Urinary bladder (tissue), 3 donors: ENCODE data around the genes GOLM1 and C9orf153.

- PRO-cap, result bidirectional peak, plus-strand start at chr9:85941182, minus-strand start at chr9:85940833
- RAMPAGE, long total RNA, result no peak
Measured at GRCh38 chr9:85940673-85940976, 321 bp upstream of the NAA35 start.

GRCh38 chr9:86023949-86024645, 75.3 kb downstream of the GOLM1 start:
- PRO-cap, result no peak
- RAMPAGE, long total RNA, result no peak

DNA sequence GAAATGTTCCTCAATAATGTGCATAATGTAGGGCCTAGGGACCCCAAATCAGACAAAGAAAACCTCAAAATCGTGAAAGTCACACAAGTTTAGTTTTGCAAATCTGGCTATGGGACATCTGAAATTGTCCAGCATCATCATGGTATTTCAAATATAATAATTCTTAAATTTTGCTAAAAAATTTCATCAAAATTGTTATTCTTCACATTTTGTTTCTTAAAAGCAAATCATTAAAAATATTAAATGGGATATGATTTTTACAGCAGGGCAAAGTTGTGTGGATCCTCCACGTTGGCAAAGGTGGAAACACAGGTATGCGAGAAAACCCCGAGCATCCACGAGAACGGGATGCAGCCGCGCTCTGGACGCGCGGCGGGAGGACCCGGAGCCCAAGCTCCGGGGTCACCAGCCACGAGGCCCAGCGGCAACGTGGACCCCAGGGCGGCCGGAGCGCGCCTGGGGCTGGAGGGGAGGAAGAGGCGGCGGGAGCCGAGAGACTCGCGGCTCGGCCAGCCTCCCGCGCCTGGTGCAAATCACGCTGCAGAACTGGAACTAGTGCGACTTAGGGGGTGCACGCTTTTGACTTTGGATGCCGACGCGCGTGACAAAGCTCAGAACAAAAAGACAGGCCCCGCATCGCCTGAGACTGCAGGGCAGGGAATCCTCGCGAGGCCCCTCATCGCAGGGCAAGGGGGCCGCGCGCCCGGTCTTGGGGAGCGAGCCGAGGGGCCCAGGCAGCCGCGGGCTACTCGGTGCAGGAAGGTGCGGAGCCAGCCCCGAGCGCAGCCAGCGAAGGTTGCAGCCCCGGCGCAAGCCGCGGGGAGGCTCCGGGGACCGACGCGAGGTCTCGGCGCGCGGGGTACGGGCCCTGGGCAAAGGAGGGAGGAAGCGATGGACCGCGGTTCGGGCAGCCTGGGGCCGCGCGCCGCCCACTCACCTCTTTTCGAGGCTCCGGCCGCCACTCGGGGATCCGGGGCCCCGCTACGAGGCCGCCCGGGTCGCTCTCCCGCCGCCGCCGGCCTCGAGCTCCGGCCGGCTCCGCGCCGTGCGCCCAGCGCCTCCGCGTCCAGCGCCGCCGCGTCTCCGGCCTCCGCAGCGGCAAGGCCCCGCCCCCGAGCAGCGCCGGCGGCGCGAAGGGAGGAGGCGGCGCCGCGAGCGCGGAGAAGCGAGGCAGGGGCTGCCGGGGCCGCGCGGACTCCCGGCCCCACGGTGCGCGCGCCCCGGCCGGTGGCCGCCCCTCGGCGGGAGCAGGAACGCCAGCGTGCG, at the start of gene GOLM1:
TSS of gene GOLM1 (minus strand) at position 1,085 of the 1,266 bp plus-strand sequence.
- PRO-cap, result bidirectional peak, plus-strand start at position 1,161 of the sequence, minus-strand start at position 1,020 of the sequence
- RAMPAGE, long total RNA, result no peak

GRCh38 chr9:86259538-86259947, at the start of gene C9orf153:
Gene C9orf153, minus strand, starts transcription at chr9:86259657.
- PRO-cap, result no peak
- RAMPAGE, long total RNA, result no peak

DNA sequence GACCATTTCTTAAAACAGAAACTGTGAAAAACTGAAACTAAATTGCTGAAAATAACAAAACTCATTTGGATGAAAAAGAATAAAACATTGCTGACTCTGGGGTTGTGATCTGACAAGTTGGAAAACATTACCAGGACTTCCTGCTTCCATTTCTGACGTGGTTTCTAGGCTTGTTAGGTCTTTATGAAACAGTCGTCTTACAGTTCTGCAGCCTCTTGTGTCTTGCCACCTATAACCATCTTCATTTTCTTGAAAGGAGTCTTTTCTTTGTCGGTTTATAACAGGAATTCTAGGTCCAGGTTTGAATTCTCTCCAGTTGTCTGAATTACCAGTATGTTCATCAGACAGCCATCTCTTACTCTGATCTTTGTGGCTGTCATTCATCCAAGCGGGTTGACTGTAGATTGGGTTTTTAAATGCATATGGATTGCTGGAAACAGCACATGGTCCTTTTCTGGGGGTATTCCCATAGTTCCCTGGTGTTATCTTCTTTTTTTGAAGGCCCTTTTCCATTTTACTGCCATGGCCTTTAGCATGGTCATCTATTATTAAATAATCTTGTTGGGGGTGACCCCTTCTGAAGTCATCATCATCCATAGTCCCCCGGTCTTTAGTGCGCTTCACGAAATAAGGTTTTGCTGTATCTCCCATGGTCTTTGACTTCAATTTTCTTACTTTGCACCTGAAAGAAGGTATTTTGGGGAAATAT, 1.5 kb downstream of the TUT7 start:
- PRO-cap, result no peak
- RAMPAGE, long total RNA, result no peak

DNA sequence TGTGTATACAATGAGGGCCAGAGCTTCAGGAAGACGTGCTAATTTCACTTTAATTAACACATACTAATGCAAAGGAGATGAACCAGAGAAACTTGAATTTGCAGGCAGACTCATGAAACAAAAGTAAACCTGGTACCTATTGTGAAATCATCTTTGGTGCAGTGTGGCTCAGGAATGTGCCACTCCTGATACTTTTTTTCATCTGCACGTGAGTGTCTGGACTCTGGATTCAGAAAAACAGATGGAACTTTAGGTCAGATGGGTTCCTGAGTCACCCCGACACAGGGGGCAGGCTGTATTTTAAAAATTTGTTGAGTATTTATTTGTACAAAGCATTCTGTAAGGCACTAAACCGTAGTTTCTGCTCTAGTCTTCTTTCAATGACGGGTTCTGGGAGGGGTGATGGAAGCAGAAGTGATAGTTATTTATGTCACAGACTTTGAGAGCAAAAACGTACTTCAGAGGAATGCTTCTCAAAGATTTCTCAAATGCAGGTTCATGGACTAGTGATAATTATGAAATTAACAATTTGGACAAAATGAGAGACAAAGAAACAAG, 52.2 kb upstream of the TUT7 start:
- PRO-cap, result no peak
- RAMPAGE, long total RNA, result no peak

- PRO-cap, result unidirectional peak, plus-strand start at chr9:86507548
- RAMPAGE, long total RNA, result no peak
Measured at GRCh38 chr9:86507484-86507706, 153.2 kb upstream of the TUT7 start.

DNA sequence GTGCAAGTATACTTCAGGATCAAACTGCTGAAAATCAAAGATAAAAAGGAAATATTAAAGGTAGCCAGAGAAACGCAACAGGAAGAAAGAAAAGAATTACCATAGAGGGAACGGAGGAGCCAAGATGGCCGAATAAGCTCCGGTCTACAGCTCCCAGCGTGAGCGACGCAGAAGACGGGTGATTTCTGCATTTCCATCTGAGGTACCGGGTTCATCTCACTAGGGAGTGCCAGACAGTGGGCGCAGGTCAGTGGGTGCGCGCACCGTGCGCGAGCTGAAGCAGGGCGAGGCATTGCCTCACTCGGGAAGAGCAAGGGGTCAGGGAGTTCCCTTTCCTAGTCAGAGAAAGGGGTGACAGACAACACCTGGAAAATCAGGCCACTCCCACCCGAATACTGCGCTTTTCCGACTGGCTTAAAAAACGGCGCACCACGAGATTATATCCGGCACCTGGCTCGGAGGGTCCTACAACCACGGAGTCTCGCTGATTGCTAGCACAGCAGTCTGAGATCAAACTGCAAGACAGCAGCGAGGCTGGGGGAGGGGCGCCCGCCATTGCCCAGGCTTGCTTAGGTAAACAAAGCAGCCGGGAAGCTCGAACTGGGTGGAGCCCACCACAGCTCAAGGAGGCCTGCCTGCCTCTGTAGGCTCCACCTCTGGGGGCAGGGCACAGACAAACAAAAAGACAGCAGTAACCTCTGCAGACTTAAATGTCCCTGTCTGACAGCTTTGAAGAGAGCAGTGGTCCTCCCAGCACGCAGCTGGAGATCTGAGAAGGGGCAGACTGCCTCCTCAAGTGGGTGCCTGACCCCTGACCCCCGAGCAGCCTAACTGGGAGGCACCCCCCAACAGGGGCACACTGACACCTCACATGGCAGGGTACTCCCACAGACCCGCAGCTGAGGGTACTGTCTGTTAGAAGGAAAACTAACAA, 94.7 kb upstream of the GAS1 start:
- PRO-cap, result no peak
- RAMPAGE, long total RNA, result no peak

GRCh38 chr9:87497127-87497339, 634 bp upstream of the DAPK1 start:
- PRO-cap, result no peak
- RAMPAGE, long total RNA, result no peak

DNA sequence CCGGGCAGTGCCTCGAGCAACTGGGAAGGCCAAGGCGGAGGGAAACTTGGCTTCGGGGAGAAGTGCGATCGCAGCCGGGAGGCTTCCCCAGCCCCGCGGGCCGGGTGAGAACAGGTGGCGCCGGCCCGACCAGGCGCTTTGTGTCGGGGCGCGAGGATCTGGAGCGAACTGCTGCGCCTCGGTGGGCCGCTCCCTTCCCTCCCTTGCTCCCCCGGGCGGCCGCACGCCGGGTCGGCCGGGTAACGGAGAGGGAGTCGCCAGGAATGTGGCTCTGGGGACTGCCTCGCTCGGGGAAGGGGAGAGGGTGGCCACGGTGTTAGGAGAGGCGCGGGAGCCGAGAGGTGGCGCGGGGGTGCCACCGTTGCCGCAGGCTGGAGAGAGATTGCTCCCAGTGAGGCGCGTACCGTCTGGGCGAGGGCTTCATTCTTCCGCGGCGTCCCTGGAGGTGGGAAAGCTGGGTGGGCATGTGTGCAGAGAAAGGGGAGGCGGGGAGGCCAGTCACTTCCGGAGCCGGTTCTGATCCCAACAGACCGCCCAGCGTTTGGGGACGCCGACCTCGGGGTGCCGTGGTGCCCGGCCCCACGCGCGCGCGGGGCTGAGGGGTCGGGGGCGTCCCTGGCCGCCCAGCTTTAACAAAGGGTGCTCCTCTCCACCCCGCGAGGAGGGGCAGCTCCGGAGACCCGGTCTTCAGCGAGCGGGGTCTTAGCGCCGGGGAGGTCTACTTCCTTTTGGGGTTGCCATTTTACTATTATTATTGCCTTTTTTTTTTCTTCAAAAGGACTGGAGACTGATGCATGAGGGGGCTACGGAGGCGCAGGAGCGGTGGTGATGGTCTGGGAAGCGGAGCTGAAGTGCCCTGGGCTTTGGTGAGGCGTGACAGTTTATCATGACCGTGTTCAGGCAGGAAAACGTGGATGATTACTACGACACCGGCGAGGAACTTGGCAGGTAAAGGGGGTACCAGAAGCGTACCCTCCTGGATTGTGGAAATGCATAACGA, 825 bp downstream of the DAPK1 start:
- PRO-cap, result bidirectional peak, plus-strand start at position 553 of the sequence, minus-strand start at position 438 of the sequence
- RAMPAGE, long total RNA, result no peak

- PRO-cap, result no peak
- RAMPAGE, long total RNA, result no peak
Measured at GRCh38 chr9:87502206-87503096, 4.8 kb downstream of the DAPK1 start.

- PRO-cap, result no peak
- RAMPAGE, long total RNA, result no peak
Measured at GRCh38 chr9:87582015-87582510, 84.4 kb downstream of the DAPK1 start.

DNA sequence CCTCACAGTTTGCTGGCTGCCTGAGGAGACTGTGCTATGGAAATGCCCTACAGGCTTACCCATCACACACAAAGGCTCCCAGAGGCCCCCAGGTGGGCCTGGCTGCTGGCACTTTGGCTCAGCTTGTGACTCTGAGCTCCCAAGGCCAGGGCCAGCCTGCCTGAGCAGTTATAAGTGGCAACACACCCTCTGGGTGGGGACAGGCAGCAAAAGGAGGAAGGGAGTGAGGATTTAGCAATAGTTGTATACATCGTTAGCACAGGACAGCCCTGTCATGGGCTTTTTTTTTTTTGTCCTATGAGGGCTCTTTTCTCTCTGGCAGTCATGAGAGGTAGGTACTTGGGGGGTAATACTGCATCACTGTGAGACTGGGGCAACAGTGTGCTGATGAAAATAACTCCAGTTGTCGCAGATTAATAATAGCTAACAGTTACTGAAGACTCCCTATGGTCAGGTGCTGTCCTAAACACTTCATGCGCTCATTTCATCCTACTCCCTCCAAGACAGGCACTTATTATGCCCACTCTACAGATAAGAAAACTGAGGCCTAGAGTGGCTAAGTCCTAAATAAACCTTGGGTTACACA, 103.7 kb downstream of the DAPK1 start:
- PRO-cap, result no peak
- RAMPAGE, long total RNA, result no peak

DNA sequence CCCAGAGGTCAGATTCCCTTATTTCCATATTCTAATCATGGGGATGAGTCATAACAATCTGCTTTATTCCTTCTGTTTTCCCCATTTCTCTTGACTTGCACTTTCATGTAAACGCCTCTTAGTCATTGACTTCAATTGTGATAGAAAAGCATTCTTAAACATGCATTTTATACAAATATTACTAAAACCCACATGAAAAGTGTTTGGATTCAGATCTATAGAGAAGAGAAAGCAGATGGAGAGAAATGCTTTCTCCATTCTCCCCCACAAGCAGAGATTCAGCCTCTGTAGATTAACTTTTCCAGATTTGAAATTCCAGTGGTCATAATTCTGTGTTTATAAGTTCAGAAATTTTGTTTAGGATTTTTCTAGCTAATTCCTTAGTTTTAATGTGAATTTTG, 81.1 kb upstream of the CTSL start:
- PRO-cap, result no peak
- RAMPAGE, long total RNA, result no peak

DNA sequence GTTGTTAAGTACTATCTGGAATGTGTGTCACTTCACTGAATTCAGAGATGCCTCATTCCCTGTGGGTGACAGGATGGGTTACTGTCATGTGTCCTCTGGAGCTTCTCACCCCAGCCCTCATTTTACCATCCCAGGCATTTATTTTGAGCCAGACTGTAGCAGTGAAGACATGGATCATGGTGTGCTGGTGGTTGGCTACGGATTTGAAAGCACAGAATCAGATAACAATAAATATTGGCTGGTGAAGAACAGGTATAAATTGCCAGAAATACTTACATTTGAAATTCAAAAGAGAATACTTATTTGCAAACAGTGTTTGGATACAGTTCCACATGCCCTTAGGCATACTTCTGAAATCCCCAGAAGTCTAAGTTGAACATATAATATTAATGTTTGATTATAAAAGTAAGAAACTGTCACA, 4.3 kb downstream of the CTSL start:
- PRO-cap, result no peak
- RAMPAGE, long total RNA, result no peak

DNA sequence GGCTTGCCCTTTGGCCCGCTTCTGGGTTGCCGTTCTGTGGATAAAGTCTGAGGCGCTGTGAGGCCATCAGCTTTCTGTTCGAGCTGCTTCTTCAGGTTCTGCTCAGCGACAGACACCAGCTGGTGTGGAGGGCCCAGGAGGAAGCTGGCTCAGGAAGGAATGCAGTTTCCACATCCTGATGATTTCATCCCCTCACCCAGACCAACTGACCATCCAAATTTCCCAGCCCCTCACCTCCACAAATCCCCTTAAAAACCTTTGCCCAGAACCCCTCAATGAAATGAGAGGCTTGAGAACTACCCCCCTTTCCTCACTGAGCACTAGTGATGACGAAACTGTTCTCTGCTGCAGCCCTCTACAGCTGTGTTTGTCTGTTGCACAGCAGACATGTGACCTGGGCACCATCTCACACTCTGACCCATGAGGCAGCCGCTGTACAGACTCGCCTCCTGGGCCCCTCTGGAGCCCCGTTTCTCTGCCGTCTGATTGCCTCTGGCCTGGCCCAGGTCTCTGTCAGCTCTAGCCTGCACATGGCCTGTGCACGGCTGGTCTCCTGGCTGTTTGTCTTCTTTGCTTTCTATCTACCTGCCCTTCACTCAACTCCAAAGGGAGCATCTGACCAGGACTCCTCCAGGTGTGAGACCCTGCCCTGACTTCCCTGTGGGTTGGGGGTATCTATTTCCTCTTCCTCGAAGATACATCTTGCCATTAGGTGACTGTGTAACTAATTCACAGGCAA, 45.3 kb downstream of the SPATA31C2 start:
- PRO-cap, result no peak
- RAMPAGE, long total RNA, result no peak

GRCh38 chr9:88113573-88114184, 24.6 kb downstream of the SPATA31C2 start:
- PRO-cap, result no peak
- RAMPAGE, long total RNA, result no peak

- PRO-cap, result no peak
- RAMPAGE, long total RNA, result no peak
Measured at GRCh38 chr9:88389448-88390003, 1.3 kb downstream of the SPIN1 start.

DNA sequence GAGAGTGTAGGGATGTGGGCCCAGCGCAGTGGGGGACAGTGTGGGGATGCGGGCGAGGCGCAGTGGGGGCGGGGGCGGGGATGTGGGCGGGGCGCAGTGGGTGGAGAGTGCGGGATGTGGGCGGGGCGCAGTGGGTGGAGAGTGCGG, 218 bp upstream of the NXNL2 start:
- PRO-cap, result no peak
- RAMPAGE, long total RNA, result no peak

DNA sequence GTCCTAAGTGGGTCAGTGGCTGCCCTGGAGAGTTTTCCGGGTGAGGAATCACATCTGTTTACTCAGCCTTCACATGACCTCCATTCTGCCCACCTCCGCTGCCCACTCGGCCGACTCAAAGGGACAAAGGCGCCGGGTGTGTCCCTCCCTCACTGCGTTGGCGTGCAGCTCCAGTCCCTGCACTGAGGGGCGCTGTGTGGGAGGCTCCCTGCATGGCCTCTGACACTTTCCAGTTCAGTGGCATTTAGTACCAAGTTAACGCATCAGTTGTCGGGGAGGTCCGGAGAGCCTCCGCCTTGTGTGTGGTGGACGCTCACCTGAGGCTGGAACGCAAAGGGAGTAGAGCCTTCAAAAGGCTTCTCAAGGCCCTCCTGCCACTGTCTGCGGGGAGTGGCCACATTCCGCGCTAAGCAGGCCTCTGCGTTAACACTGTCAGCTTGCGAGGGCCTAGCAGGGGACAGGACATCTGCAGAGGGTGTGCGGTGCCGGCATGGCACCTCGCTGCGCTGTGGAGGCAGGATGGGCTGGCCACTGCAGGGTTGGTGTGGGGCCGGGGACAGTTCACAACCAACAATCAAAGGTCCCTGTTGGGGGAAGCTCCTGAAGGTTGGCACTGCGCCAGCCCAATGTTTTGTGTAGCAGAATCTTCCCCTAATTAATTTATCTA, 171.6 kb downstream of the NXNL2 start:
- PRO-cap, result no peak
- RAMPAGE, long total RNA, result no peak